SJCRH30 (cell line): Measurements from ENCODE around the gene SULT1C2.

DNA sequence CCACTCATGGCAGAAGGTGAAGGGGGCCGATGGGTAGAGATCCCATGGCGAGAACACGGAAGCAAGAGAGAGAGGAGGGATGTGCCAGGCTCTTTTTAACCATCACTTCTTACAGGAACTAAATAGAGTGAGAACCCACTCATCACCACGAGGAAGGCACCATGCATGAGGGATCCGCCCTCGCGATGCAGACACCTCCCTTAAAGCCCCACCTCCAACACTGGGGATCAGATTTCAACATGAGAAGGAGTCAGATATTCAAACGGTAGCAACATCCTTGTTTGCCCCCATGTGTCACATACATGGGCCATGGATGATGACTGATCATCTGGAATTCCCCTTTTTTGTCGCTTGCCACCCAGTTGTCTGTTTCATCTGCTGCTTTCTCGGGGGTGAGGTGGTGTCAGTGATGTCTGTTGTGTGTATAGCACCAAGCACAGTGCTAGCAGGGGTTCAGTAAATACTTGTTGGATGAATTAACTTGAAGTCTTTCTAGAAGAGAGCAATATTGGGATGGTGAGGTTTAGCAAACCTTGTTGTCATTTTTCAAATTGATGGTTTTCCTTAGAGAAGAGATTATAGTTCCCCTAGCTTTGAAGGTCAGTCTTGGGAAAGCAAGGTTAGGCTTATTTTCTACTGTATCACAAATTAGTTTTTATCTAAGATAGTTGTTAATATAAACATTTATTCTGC lies 57.9 kb downstream of the NCK2 start:
- RAMPAGE, long total RNA, result no peak

GRCh38 chr2:106110406-106110778 lies 44.9 kb downstream of the ECRG4 start:
- RAMPAGE, long total RNA, result no peak

GRCh38 chr2:106131163-106131654 lies 62.9 kb downstream of the UXS1 start:
- RAMPAGE, long total RNA, result no peak

- RAMPAGE, long total RNA, result no peak
These were observed 34.4 kb downstream of the UXS1 start for GRCh38 chr2:106159608-106160208.

DNA sequence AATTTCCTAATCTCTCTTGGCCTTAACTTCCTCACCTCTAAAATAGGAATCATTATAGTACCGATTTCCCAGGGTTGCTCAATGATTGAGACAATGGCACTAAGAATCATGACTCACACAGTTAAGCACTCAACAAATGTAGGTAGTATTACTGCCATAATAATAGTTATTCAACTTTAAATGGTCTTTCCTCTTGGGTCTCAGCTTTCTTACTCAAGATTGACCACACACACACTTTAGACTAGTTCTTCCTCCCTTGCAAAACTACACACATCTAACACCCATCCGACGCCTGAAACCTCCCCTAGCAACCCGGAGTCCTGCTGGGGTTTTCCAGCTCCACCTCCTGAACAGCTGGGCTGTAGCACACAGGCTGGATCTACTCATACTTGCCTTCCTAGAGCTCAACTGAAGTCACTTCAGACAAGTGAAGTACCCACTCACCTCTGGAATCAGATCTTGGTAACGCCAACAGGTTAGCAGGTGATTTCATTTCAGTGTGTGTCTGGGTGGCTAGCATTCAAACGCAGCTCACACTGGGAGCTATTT lies 1.3 kb downstream of the UXS1 start:
- RAMPAGE, long total RNA, result no peak

GRCh38 chr2:106381658-106382398 lies 86.4 kb downstream of the RGPD3 start:
- RAMPAGE, long total RNA, result no peak

GRCh38 chr2:106388624-106389362 lies 79.4 kb downstream of the RGPD3 start:
- RAMPAGE, long total RNA, result no peak

DNA sequence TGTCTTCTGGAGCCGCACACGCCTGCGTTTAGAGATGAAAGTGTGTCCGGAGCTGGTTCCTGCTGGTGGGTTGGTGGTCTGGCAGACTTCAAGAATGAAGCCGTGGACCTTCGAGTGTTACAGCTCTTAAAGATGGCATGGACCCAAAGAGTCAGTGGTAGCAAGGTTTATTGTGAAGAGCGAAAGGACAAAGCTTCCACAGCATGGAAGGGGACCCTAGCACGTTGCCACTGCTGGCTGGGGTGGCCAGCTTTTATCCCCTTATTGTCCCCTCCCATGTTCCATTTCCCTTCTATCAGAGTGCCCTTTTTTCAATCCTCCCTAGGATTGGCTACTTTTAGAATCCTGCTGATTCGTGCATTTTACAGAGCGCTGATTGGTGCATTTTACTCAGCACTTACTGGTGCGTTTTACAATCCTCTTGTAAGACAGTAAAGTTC lies 90.0 kb downstream of the CD8B2 start:
- RAMPAGE, long total RNA, result no peak

- RAMPAGE, long total RNA, result no peak
These were observed 24.0 kb upstream of the SULT1C3 start for GRCh38 chr2:108215706-108216195.

GRCh38 chr2:108288481-108289218 lies at the start of gene SULT1C2:
Gene SULT1C2 (plus strand): TSS chr2:108288895.
- RAMPAGE, long total RNA, result no peak

GRCh38 chr2:108538122-108538737 lies 4.0 kb downstream of the LIMS1 start:
- RAMPAGE, long total RNA, result no peak

DNA sequence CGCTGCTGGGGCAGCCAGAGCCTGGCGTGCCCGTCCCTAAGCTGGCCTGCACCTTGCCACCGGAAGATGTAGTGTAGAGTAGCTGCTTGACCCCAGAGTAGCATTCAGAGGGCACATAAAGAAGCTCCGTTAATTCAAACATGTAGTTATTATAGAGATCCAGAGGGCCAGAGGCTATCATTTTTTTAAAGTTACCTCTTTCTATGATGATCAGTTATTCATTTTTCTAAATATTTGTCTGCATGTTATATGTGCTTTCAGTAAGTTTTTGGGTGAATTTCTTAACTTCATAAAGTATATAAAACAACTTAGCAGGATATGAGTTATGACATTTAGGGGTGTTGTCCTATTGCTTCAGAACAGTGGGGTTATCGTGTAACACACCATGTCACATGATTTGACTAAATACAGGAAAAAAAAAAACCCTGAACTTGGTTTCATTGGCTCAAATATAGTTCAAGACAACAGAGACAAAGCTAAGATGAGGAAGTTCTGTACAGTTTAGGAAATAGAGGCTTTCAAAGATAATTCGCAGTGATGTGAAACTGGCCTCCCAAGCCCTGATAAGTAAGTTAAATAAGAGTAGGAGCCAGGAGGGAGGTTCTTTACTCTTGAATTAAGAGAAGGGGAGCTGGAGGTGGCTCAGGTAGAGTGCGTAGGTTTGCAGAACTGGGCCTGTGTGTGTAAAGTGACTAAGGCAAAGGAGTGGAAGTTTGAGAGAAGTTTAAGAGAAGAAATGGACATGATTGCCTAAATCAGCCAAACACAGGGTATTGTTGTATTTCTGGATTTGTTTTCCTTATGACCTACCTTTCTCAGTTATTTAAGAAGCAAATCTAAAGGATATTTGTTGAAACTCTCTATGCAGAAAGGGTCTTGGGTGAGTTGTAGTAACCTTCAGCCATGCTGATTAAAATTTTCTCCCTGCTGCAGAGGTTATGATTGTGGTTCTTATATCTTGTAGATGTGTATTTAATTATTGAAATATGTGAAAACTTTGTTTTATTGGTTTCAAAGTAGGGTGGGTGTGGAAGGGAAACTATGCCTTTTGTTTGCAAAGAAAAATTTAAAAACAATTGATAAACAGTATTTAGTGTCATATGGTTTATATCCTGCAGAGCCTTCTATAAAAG lies 54.0 kb downstream of the LIMS1 start:
- RAMPAGE, long total RNA, result no peak

DNA sequence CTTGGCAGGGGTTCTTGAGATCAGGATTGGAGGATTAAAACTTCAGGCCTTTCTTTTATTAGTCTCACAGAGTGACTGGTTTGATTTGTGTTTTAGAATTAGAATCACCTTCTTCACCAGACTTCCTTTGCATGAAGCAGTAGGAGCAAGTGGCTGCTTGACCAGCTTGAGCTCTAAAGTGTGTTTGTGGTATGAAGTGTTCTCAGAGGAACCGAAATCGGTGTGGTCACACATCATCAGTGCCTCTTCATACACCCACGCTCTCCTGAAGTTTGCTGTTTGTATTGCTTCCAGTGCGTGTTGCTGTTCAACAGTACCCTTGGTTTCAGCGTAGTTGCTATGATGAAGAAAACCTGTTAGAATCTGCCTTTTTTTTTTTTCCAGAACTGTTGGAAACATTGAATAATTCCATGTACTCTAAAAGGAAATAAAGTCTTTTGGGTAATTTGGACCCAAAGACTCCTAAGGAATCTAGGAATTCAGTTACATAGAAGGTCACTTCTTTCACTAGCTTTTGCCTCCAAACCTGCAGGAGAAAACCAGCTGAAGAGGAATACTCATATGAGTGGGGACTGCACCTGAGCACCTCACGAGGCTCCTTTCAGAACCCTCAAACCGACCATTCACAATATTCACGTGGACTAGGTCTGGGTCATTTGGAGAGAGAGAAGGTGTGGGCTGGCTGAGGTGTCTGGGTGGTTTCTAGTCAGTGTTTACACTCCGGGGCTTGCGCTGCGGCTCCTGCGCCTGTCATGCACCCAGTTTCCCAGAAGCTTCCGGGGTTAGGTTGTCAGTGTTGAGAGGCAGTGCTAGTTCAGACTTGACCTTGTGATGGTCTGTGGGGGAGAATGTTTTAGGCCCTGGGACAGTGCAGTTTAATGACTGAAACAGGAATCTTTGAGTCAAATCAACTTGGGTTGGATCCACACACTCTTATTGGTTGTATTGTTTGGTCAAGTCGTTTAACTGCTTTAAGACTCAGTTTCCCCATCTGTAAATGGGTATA lies 78.1 kb downstream of the LIMS1 start:
- RAMPAGE, long total RNA, result no peak

DNA sequence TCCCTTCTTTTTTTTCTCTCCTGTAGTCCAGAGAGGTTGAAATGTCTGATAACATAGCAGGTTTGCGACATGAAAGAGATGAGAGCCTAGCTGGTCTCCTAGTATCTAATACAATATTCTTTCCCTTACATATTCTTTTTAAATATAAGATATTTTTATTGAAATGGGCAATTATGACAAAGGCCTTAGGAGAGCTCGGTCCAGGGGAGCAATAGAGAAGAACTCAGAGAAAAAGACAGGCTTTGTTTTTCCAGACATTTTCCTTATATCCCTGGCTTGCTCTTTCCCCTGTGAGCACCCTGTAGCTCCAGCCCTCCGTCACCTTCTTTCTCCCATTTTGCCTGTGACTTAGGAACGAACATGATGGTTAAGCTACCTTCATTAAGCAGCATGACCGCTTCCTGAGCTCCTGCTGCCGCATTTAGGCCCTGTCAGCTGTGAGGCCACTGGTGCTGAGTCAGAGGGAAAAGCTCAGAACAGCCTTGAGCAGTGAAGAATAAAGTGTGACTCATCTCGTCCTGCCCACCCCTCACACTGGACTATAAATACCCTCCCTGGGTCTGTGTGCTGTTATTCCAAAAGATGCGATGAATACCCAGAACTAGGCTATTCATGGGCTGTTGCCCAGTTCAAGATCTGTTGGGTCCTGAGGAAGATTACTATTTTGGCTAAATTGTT lies 57.3 kb upstream of the RANBP2 start:
- RAMPAGE, long total RNA, result no peak

DNA sequence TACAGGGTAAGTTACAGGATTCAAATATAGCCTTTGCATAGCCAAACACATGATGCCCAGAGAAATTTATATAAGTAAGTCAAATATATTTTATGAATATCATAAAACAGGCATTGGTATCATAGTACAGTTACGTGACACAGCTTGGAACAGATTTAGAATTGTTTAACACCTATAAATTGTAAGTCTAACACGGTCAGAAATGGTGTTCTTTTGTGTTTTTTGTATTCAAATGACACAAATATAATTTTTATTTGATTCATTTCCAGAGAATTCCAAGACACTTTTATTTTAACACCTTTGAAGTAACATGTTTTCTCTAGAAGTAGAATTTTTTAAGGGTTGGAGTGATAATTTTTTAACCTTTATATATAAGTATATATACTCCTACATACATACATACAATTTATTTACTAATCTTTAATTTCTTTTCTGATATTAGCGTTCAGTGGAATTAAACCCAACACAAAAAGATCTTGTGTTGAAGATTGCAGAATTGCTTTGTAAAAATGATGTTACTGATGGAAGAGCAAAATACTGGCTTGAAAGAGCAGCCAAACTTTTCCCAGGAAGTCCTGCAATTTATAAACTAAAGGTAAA lies 11.7 kb downstream of the RANBP2 start:
- RAMPAGE, long total RNA, result no peak

GRCh38 chr2:108756348-108756820 lies 30.2 kb upstream of the CCDC138 start:
- RAMPAGE, long total RNA, result no peak

GRCh38 chr2:108767457-108767906 lies 19.1 kb upstream of the CCDC138 start:
- RAMPAGE, long total RNA, result no peak

GRCh38 chr2:108926614-108927017 lies 62.4 kb downstream of the EDAR start:
- RAMPAGE, long total RNA, result no peak

GRCh38 chr2:108987962-108988590 lies 944 bp downstream of the EDAR start:
- RAMPAGE, long total RNA, result no peak

- RAMPAGE, long total RNA, result no peak
These were observed 42.7 kb downstream of the SH3RF3 start for GRCh38 chr2:109171416-109172328.